Thoracic aorta (tissue), 1 donor: Measurements from ENCODE around the genes SNCG, LIPA and IFIT1B.

- RAMPAGE, long total RNA = no peak
Observed at GRCh38 chr10:86958208-86958710, at the start of gene SNCG. TSS of gene SNCG (plus strand) at chr10:86958599.

- RAMPAGE, long total RNA = no peak
Observed at GRCh38 chr10:87169477-87170166, 55.6 kb upstream of the NUTM2A start.

- RAMPAGE, long total RNA = no peak
Observed at GRCh38 chr10:87768864-87769063, 49.3 kb downstream of the ATAD1 start.

DNA sequence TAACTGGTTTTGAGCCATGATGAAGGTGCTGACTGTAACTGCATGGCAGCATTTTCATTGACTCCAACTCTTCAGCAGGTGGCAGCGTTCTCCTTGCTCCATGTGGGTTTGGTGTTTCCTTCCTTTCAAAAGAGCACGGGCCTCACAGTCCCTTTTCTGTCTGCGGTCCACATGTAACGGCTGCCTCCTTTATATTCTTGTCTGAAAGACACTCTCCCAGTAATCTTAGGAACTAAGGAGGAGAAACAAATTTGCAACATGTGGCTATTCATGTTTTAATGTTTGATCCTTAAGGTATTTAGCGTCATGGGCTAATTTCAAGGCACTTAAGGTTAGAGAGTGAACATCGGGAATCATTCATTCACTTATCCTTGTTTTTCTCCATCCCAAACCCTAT lies 12.5 kb downstream of the KLLN start:
- RAMPAGE, long total RNA = no peak

- RAMPAGE, long total RNA = no peak
Observed at GRCh38 chr10:87871857-87872305, 8.5 kb downstream of the PTEN start.

DNA sequence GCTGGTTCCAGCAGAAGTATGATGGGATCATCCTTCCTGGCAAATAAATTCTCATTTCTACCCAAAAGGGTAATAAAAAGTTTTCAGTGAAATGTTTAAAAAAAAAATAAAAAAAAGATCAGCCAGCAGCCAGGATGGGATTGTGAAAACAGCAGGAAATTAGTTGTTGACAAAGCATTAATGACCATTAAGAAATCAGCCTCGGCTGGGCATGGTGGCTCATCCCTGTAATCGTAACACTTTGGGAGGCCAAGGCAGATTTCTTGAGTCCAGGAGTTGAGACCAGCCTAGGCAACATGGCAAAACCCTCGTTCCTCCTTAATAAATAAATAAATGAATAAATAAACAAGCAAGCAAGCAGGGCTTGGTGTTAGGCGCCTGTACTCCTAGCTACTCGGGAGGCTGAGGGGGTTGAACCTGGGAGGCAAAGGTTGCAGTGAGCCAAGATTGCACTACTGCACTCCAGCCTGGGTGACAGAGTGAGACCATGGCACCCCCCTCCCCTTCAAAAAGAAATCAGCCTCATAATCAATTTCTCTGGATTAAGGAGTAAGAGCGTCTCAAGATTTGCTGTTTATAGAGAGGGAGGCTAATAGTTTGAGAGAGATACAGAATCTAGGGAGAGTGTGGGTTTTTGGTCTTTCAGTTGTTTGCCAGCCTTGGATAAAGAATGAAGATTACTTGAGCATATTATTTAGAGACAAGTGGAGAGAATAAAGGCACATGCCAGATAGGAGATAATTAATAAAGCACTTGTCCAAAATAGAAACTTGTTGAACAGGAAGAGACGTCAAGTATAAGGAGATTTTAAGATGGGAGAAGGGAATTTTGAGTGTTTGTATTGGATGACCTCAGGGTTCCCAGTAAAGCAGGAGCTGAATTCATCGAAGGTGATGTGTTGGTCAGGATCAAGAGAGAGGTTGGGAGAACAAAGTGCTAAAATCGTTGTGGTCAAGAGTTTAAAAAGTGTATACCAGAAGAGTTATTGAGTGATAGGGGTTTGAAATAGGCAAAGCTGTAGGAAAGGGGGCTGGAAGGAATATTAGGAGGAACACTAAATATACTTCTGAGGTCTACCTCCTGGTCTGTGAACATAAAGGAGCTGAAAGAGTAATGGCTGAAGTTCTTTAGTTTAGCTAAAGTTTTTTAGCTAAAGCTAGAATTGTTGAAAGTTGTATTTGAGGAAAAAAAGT lies 83.0 kb downstream of the PTEN start:
- RAMPAGE, long total RNA = no peak

DNA sequence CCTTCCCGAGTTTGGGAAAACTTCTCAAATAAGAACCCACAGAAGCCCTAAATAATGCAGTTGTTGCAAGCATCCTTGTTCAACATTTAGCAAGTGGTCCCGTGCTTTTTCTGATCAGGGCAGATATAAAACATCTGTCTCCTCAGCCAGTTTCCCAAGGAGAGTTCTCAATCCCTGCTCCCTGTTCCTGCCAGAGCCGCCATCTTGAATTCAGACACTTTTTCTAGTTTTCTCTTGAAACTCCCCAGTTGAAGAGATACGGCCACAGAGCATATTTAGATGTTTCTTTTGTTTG lies 349.9 kb downstream of the PTEN start:
- RAMPAGE, long total RNA = no peak

- RAMPAGE, long total RNA = no peak
Observed at GRCh38 chr10:88234232-88234762, 348.8 kb downstream of the RNLS start.

DNA sequence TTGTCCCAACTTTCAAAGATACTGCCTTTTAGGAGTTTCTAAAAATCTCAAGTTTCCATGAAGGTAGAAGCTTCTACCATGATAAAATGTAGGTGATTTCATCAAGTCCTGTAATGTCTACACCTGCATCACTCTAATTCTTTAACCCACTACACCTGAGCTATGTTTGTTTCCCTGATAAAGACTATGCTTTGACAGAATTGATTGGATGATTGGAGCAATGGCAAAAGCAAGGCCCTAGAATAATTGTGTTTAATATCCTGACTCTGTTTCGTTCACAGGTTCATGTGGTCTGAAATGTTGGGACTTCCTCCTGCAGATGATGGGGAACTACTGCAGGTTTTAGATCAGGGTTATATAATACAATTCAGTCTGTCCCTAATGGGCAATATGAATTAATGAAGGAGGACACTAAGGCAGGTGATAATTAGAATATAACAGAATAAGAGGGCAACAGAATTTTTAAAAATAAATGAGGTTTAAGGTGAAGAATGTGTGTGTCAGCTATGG lies 62.0 kb downstream of the RNLS start:
- RAMPAGE, long total RNA = no peak

DNA sequence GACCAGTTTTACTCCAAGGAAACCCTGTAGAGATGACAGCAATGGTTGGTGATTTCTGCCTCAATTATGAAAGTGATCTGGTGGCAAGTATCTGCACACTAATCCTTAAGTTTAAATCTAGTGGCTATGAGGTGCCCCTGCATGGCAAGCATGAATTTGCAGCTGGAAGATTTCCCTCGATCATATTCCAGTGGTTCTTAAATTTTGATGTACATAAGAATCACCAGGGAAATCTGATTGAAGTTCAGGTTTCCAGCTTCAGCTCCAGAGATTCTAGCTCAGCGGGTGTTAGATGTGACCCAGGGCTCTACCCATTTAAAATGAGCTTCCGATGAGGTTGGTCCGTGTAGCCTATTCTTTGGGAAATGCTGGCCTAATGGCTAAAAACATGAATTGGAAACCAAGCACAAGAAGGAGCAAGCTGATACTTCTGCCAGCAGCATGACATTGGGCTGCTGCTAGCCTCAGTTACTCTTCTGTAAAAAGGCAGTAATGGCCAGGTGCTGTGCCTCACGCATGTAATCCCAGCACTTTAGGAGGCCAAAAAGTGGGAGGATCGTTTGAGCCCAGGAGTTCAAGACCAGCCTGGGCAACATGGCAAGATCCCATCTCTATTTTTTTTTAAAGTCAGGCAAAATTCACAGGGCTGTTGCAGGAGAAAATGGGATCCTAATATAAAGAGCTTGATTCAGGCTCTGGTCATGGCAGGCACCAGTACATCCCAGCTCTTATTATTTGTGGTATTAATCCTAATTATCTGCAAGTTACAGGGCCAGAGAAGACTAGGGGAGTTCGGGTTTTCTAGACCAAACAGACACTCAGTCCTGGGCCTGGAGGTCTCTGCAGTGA lies 19.5 kb downstream of the ACTA2 start:
- RAMPAGE, long total RNA = no peak

DNA sequence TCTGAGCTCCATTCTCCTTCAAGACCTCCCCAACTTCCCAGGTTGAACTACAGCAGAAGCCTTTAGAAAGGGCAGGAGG lies 427 bp upstream of the FAS start:
- RAMPAGE, long total RNA = no peak

- RAMPAGE, long total RNA = no peak
Observed at GRCh38 chr10:89086409-89087344, 96.1 kb downstream of the FAS start.

DNA sequence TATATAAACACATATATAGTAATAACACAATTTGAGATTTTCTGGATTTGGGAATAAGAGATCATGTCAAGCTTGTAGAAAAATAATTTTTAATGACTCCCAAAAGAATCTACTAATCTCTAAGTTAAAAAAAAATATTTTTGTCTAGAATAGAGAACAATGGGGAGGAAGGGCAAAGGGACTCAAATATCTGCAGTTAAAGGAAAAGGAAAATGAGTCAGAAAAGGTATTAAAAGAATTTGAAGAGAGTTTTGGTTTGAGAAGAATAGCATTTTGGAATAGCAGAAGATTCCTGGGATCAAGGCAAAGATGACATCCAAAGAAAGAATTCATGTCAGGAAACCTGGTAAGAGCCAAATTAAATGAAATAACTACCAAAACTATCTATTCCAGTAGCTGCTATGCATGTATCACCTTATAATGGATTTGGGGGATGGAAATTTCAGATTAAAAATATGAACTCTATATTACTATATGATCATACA lies 91.9 kb downstream of the CH25H start:
- RAMPAGE, long total RNA = no peak

- RAMPAGE, long total RNA = no peak
Observed at GRCh38 chr10:89248887-89249629, 2.5 kb downstream of the LIPA start.

DNA sequence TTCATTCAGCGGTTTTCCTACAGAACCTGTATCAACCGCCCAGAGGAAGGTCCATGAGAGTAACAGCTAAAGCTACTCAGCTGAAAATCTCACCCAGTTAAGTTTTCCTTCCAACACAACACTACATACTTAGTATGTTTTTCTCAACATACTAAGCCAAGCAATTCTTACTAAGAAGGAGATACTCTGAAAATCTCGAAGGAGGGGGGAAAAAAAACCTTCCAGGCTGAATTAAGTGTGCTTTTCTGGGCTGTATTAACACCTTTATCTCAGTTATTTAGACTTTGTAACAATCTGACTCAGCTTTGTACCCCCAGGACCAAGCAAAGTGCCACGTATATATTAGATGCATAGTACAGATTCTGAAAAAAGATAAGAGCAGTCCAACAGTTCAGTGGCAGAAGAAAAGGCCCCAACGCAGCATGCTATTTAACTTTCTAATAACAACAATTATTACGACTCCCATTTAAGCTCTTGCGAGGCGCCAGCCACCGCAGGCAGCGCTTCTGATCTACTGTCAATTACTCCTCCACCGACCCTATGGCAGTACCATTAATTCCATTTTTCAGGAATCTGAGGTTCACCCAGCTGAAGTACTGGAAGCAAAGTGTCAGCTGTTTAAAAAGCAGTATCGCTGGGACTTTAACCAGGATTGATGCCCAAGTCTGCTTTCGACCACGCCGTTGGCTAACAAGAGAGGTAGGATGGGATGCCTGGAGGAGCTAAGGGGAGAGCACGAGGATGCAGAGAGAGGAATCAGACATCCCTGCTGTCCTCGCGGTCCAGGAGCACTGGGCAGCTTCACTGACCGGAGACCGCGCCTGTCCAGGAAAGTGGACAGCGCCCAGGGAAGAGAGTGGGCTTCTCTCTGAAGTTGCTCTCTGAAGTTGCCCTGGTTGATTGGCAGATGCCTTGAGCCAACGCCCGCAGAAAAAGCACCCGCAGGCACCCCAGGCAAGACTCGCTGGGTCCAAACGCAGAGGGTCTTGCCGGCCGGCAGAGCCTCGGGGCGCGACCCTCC lies 617 bp downstream of the LIPA start:
- RAMPAGE, long total RNA = no peak

- RAMPAGE, long total RNA = start-site peak on the minus strand at chr10:89251778-89251862, 156 reads
Observed at GRCh38 chr10:89251669-89252265, at the start of gene LIPA. TSS of gene LIPA (minus strand) at chr10:89251775.

GRCh38 chr10:89302600-89303152 lies 830 bp downstream of the IFIT2 start:
- RAMPAGE, long total RNA = no peak

DNA sequence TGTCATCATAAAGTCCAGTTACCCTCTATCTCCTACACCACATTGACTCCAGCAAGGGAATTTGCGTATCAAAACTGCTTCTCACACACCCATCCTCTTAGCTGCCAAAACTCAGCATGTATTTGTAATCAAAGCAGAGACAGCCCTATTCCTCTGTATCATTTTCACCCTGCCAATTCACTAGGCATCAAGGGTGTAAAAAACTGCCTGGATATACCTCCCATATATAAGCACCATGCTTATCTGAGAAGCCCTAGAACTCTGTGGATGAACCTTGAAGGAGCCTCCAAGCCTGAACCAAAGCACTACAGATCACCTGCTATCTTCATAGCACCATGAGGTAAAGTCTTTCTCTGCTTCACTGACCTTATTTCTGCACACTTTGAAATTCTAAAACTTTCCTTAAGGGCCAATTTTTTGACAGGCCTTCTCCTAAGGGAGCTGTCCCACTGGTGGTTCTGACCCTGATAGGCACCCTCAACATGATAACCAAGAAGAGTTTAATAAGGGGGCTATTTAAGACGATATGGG lies at the start of gene IFIT1B:
TSS of gene IFIT1B (plus strand) at position 256 of the 531 bp plus-strand sequence.
- RAMPAGE, long total RNA = no peak

DNA sequence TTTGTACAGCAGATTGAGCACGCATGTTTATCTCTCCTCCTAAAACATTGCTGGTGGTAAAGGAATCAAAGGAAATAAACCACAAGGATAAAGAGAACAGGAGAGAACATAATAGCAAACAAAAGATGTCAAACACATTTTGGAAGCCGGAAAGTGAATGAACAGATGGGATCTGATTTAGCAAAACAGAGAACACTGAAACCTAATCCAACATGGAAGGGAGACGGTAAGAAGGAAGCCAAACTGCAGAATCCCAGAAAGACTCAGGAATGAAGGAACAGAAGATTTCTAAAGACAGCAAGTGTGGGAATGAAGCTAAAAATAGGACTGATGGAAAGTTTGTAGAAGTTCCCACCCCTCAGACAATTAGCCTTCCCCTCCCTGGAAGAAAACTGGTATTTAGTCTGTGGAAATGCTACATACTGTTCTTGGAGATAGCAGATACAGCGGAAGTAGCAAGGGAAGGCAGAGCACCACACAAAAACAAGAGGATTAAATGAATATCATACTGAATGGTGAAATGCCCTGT lies 40.8 kb downstream of the SLC16A12 start:
- RAMPAGE, long total RNA = no peak

DNA sequence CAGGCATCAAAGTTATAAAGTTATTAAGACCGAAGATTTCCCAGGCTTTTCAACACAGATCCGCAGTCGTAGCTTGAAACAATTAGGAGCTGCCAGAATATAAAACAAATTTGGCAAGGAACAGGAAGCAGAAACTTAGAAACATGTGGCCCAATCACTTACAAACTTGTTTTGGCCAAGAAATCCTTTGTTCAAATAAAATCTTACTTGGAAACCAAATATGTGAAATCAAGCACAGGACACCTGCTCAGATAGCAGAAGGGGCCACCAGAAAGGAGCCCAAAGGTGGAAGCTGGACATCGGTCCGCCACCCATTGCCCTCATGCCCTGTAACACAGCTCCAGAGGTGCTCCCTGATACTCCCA lies 9.0 kb downstream of the SLC16A12 start:
- RAMPAGE, long total RNA = no peak